Metastatic Breast Carcinoma in the Brain (tissue), 10 donors: Measurements from ENCODE around the genes KLK3, KLK6, KLK8, KLK12, CD33 and ZNF615.

DNA sequence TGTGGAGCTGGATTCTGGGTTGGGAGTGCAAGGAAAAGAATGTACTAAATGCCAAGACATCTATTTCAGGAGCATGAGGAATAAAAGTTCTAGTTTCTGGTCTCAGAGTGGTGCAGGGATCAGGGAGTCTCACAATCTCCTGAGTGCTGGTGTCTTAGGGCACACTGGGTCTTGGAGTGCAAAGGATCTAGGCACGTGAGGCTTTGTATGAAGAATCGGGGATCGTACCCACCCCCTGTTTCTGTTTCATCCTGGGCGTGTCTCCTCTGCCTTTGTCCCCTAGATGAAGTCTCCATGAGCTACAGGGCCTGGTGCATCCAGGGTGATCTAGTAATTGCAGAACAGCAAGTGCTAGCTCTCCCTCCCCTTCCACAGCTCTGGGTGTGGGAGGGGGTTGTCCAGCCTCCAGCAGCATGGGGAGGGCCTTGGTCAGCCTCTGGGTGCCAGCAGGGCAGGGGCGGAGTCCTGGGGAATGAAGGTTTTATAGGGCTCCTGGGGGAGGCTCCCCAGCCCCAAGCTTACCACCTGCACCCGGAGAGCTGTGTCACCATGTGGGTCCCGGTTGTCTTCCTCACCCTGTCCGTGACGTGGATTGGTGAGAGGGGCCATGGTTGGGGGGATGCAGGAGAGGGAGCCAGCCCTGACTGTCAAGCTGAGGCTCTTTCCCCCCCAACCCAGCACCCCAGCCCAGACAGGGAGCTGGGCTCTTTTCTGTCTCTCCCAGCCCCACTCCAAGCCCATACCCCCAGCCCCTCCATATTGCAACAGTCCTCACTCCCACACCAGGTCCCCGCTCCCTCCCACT lies at the start of gene KLK3:
Gene KLK3, plus strand, starts transcription at position 509 of the 805 bp plus-strand sequence.
- PRO-cap, 10 experiments = no peak in any of the 10 experiments

DNA sequence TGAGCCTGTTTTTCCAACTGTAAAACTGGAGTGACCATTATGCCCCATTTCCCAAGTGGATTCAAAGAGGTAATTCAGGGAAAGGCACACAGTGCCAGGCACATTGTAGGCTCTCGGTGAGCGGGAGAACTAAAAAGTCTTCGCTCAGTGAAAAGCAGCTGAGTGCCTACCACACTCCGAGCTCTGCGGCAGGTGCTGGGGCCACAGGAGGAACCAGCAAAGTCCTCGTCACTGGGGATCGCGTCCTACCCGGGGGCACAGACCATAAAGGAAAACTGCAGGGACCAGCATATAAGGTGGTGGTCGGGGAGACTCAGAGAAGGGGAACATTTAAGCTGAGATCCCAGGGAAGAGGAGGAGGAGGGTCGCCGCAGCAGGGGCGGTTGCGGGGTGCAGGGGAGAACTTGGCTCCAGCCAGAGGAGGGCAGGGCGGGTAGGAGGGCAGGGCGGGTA lies 786 bp upstream of the KLK4 start:
- PRO-cap, 10 experiments = no peak in any of the 10 experiments

DNA sequence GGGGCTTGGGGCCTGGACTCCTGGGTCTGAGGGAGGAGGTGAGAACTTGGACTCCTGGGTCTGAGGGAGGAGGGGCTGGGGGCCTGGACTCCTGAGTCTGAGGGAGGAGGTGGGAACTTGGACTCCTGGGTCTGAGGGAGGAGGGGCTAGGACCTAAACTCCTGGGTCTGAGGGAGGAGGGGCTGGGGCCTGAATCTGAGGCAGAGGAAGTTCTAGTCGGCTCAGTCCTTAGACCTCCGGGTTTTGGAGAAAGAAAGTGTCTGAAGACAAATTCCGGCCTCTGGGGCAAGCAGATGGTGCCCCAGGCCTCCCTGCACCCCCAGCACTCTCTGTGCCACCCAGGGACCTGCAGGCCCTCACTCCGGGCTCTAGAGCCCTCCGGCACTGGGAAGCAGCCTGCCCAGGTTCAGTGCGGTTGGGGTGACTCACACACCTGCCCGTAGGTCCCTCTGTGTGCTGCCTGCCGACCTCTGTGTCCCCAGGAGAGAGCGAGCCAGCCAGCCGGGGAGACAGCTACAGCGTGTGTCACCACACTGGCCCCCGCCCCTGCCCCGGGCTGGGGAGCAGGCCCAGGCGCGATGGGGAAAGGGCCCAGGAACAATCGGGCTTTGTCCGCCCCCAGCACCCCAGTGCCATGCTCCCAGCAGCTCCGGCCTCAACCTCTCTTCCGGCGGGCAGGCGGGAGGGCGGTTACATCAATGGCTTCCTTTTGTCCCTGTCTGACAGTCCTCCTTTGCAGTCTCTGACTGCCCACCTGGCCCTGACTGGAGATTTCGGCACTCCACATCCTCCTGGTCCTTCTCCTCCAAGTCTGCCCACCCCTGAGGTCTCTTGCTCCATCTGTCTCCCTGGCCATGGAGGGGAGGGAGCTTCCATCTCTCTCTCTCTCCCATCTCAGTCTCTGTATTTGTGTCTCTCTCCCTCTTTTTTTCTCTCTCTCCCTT lies at the start of gene KLK6:
Gene KLK6, minus strand, starts transcription at position 535 of the 944 bp plus-strand sequence.
- PRO-cap, 10 experiments = peak in 1 of 10 experiments; most common plus-strand start position 658 of the sequence (in 1); most common minus-strand start position 348 of the sequence (in 1)

- PRO-cap, 10 experiments = peak in 3 of 10 experiments; most common plus-strand start chr19:50975983 (in 1); most common minus-strand start chr19:50975967 (in 3)
Measured at GRCh38 chr19:50975609-50976311, 6.4 kb upstream of the KLK6 start.

DNA sequence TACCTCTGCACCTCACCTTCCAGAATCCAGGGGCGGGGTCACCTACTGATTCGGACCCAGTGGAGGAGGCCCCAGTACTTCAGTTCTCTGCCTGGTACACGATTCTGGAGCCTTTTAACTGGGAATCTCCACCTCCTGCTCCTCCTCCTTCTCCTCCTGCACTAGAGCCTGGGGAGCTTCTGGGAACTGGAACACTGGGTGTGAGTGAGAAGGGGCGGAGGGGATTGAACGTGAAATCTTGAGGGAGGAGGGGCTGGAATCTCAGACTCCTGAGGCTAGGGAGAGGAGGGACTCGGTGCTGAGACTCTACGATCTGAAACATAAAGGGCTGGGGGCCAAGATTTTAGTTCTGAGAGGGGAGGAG lies at the start of gene KLK8:
Gene KLK8, minus strand, starts transcription at position 89 of the 364 bp plus-strand sequence.
- PRO-cap, 10 experiments = peak in 2 of 10 experiments; most common plus-strand start position 264 of the sequence (in 2); most common minus-strand start position 89 of the sequence (in 1)

GRCh38 chr19:51034590-51035121 lies at the start of gene KLK12:
KLK12 (minus strand) TSS chr19:51035002.
- PRO-cap, 10 experiments = no peak in any of the 10 experiments

- PRO-cap, 10 experiments = no peak in any of the 10 experiments
Measured at GRCh38 chr19:51119613-51119896, 5.2 kb upstream of the SIGLEC9 start.

DNA sequence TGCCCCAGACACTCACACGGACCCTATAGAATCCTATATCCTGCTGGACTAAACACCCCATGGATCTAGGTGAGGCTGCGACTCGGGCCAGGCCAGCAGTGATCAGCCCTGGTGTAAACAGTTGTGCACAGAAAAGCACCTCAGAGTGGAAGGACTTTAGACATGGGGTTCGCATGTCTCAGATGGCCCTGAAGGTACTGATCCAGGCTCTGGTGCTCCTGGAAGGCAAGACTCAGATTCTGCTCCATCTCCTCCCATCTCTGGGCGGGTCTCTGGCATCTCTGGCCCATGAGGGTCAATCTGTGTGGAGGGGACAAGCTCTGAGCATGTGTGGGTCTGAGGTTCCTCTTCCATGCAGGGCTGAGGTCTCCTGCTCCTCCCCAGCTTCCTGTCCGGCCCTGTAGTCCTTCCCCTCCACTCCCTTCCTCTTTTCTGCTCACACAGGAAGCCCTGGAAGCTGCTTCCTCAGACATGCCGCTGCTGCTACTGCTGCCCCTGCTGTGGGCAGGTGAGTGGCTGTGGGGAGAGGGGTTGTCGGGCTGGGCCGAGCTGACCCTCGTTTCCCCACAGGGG lies at the start of gene CD33:
Gene CD33, plus strand, starts transcription at position 433 of the 573 bp plus-strand sequence.
- PRO-cap, 10 experiments = no peak in any of the 10 experiments

DNA sequence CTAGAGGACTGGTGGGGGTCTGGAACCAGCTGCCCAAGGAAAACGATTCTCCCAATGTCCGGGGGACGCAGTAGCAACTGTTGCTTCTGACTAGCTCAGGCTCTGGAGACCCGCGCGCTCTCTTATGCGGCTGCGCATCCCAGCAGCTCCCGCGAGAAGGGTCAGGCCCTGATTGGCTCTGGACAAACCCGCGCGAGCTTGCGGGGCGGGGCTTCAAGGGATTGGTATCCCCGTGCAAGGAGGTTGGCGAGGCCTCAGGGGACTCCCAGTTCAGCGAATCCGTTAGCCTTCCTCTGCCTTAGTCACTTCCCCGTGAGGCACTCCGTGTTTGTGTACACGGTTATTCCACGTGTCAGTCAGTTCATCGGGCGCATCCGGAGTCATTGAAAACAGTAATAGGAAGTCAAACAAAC lies 20.2 kb downstream of the SIGLECL1 start:
- PRO-cap, 10 experiments = no peak in any of the 10 experiments

DNA sequence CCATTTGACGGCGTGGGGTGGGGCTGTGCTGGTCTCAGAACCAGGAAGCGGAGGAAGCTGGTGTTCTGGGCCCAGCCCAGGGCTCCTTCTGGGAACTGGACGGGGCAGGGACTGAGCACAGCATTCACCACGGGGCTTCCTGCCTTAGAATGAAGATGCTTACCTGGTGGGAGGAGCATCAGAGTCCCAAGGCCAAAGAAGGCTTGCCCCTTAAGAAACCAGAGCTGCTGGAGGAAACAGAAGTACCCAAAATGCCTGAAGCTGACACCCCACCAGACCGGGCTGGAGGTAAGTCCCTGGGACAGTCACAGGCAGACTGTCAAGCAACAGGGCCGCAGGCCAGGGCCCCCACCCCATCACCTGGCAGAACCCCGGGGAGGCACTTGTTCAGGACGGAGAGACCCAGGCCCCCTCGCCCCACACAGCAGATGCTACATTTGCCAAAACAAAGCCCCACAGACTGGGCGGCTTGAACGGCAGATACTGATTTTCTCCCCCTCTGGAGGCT lies 17.8 kb upstream of the IGLON5 start:
- PRO-cap, 10 experiments = no peak in any of the 10 experiments

- PRO-cap, 10 experiments = no peak in any of the 10 experiments
Measured at GRCh38 chr19:51541402-51542131, 10.1 kb upstream of the SIGLEC6 start.

GRCh38 chr19:51547712-51548948 lies 16.7 kb upstream of the SIGLEC6 start:
- PRO-cap, 10 experiments = no peak in any of the 10 experiments

DNA sequence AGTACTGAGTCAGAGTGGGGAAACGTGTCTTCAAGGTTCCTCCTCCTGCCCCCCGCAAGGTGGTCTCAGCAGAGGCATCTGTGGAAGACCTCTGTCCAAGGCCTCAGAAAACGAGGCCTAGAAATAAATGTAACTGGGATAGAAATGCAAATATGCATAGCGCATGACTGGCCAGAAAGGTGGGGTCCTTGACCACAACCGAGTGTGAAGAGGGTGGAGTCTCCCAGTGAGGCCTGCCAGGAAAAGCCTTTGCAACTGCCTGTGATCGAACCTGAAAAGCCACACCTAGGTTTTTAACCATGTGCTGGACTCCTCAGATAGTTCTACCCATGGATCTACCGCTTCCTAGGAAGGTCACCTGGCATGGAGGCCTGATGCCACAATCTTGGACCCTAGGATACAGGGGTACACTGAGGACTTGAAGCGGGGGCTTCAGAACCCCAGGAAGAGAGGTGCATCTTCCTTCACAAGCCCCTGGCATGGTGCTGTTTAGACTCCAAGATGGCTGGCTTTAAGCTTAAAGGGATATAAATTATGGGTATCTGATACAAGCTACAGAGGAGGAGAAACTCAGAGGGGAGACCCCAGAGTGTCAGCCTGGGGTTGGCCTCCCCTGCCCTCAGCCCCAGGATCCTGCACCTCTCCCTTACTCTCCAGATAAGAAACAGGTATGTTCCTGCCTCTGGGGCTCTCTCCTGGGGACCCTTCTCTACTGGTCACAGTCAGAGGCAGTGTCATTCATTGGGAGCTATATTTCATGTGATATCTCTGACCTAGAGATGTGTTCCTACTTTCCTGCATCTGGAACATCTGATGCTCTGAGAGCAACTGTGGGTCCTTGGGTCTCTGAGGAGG lies 18.3 kb upstream of the SIGLEC6 start:
- PRO-cap, 10 experiments = no peak in any of the 10 experiments

DNA sequence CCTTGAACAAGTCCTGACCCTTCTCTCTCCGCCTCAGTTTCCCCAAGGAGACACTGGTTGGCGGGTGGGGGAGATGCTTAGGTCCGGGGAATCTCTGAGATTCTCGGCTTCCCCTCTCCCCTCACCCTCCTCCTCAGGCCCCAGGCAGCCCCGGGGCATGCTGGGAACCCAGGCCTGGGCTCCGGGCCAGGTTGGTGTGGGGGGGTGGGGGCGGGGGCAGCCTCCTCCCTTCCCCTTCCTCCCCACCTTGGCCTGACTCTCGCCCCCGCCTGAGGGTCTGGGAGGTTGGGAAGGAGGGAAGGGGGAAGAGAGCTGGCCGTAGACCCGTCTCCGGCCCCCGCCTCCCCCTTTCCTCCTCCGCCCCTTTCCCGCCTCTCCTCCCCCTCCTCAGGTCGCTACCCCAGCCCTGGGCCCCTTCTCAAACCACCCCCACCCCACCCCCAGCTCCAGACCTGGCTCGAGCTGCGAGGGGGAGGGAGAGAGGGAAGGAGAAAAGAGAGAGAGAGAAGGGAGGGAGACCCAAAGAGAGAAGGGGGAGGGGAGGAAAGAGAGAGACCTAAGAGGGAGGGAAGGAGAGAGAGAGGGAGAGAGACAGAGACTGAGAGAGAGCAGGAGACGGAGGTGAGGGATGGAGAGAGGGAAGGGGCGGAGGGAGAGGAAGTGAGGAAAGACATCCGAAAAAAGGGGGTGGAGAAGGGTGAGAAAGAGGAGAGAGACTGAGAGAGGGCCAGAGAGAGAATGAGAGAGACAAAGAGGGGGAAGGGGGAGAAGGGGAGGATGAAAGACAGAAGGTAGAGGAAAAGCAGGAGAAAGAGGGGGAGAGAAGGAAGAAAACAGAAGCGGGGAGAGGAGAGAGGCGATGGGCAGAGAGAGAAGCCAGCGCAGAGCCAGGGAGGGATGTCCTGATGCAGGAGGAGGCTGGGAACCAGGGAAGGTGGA lies 2.2 kb upstream of the SPACA6 start:
- PRO-cap, 10 experiments = peak in 10 of 10 experiments; most common plus-strand start position 272 of the sequence (in 3); most common minus-strand start position 135 of the sequence (in 10)

DNA sequence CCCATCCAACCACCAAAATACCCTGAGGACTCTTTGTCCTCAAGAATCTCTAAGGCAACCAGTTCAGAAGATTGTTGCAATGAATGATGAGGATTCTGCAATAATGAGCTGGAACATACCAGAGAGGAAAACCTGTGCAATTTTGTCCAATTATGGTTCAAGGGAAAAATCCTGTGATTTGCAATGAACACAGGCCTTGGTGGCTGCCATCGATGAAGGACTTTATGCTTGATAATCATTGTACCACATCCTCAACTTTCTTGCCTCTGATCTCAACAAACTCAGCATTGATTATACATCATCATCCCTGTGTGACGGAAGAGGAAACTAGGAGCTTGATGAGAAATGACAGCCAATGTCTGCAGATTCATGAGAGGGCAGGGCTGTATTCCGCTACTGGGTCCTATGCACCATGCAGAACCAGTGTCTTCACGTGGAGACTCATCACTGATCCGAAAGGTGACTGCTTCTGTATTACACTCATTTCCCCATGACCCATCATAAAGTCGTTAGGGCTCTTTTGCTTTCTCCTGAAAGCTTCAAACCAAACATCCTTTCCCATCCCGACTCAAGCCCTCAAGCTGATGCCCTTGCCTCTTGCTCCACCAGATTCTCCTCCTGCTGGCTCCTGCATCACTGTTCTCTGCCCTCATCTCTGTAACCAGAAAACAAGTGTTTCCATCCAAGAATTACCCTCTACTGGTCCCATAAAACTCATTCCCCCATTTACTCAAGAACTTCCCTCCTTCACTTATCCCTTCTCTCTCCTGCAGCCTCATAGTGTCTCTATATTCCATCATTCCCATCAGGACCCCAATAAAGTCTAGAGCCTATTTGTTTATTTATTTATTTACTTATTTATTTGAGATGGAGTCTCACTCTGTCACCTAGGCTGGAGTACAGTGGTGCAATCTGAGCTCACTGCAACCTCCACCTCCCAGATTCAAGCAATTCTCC lies 863 bp downstream of the FPR1 start:
- PRO-cap, 10 experiments = peak in 1 of 10 experiments; most common plus-strand start position 355 of the sequence (in 1)

GRCh38 chr19:51805343-51805889 lies 10.5 kb downstream of the FPR3 start:
- PRO-cap, 10 experiments = no peak in any of the 10 experiments

- PRO-cap, 10 experiments = no peak in any of the 10 experiments
Measured at GRCh38 chr19:51899811-51900663, 4.8 kb downstream of the ZNF649 start.

GRCh38 chr19:52007546-52008648 lies at the start of gene ZNF615:
ZNF615 (minus strand) TSS chr19:52008211.
- PRO-cap, 10 experiments = peak in 10 of 10 experiments; most common plus-strand start chr19:52008312 (in 7); most common minus-strand start chr19:52008194 (in 7)

GRCh38 chr19:52188763-52189465 lies 938 bp upstream of the PPP2R1A start:
- PRO-cap, 10 experiments = peak in 4 of 10 experiments; most common plus-strand start chr19:52189356 (in 2); most common minus-strand start chr19:52189333 (in 3)

- PRO-cap, 10 experiments = peak in 3 of 10 experiments; most common plus-strand start chr19:52192235 (in 2); most common minus-strand start chr19:52192129 (in 2)
Measured at GRCh38 chr19:52191483-52192334, 1.9 kb downstream of the PPP2R1A start.